ENCODE results near the genes ENPP3, TAAR8 and SLC18B1.

GRCh38 chr6:128975759-128976634 is 93.1 kb downstream of the LAMA2 start:
- PRO-cap, 2 experiments: no peak in any of the 2 experiments

- PRO-cap, 2 experiments: no peak in any of the 2 experiments
These were observed 114.0 kb downstream of the LAMA2 start for GRCh38 chr6:128996780-128997463.

DNA sequence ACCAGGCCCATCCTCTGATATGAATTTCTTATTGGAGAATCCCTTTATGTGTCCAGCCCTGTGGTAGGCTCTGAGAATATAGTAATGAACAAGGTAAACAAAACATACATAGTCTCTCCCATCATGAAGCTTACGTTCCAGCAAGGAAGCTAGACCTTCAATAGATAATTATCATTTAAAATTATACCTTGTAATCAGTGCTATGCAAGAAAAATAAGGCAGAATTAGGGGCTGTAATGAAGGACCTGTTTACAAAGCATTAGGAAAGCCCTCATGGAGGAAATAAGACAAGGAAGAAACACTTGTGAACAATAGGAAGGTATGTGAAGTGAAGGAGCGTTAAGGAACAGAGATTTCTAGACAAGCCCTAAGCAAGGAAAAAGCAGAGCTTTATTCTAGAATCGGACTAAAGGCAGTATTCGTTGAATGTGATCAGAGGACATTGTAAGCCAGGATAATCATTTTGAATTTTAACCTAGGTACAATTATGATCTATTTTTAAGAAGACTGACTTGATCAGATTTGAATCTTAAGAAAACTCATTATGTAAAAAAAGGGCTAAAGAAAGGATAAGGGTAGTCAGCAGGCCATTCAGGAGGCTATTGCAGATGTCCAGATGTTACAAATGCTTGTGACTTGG is 149.3 kb downstream of the LAMA2 start:
- PRO-cap, 2 experiments: no peak in any of the 2 experiments

DNA sequence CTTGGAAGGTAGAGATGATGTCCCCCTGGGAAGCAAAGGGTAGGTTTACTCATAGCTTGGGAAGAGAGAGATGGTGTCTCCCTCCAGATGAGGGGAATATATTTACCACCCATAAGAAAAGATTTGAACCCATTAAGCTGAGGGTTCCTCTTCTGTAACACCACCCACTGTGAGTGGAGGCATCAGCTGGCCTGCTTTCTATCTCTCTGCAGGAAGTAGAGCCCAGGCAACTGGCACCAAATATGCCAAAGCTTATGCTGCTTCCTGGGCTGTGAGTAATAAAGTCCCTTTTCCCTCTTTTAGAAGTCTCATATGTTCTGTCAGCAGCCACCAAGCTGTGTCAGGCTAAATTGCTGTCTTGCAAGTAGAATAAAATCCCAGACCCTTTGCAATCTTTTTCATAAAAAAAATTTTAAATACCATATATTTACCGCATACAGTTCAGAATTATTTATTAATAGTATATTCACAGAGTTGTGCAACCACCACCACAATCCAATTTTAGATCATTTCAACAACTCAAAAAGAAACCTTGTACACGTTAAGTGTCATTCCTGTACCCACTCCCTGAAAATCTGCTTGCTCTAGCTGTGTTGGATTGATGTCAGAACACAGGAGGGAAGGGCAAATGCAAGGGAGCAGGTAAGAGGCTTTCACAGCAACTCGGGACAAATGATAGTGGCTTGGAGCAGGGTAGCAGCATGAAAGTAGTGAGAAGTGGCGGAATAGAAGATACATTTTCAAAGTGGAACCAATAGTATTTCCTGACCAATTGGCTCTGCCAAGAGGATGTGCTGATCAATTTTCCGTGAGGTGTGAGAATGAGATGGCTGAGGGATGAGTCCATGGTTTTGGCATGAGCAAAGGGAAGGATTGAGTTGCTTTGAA is 241.6 kb downstream of the LAMA2 start:
- PRO-cap, 2 experiments: no peak in any of the 2 experiments

- PRO-cap, 2 experiments: no peak in any of the 2 experiments
These were observed 250.9 kb downstream of the LAMA2 start for GRCh38 chr6:129133741-129134341.

DNA sequence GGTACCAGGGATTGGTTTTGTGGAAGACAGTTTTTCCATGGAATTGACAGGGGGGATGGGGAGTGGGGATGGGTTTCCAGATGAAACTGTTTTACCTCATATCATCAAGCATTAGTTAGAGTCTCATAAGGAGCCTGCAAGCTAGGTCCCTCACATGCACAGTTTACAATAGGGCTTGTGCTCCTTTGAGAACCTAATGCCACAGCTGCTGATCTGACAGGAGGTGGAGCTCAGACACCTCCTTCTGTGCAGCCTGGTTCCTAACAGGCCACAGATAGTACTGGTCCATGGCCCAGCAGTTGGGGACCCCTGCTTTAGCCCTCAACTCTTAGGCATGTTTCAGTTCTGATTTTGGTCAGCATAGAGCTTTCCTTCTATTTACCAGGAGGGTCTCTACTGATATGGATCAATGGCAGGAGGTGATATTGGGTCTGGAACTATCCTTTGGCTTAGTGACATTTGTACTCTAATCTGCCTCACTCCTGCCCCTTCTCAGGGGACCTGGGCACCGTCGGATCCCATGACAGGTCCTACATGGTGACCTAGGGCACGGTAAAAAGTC is 251.6 kb downstream of the LAMA2 start:
- PRO-cap, 2 experiments: peak in 1 of 2 experiments; most common minus-strand start position 165 of the sequence (in 1)

- PRO-cap, 2 experiments: no peak in any of the 2 experiments
These were observed 50.1 kb downstream of the ARHGAP18 start for GRCh38 chr6:129659775-129660449.

DNA sequence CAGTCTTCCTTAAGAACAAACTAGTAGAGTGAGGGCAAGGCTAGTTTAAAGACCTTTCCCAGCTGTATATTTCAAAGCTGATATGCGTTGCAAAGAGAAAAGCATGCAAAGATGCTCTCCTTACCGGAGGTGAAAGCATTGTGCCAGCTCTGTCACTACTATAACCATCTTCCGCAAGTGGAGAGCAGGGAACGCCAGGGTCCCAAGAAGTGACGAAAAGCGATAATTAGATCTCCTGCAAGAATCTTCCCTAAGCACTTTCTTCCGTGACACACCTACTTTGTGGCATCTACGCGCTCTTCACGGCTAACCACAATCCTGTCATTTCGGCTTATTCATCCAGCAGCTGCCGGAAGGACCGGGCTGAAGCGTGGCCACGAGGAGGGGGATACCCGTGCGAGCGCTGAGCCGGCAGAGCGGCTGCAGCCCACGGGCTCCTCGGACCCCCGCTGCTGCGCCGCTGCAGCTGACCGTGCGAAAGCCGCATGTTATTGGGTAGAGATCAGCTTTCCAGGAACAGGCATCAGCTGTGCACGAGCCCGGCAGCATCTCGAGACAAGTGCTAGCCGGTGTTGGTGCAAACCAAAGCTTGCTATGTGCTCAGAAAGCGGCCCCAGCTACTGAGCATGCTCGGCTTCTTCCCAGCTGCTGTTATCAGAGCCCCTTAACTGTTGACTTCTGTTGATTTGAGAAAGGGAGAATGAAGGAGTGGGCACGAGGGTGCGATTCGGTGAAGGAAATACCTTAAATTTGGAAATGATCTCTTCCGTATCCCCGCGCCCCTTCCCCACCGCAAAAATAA is 57.2 kb upstream of the ARHGAP18 start:
- PRO-cap, 2 experiments: peak in 1 of 2 experiments; most common plus-strand start position 684 of the sequence (in 1); most common minus-strand start position 462 of the sequence (in 1)

GRCh38 chr6:130215186-130216042 is 7.3 kb downstream of the SAMD3 start:
- PRO-cap, 2 experiments: no peak in any of the 2 experiments

DNA sequence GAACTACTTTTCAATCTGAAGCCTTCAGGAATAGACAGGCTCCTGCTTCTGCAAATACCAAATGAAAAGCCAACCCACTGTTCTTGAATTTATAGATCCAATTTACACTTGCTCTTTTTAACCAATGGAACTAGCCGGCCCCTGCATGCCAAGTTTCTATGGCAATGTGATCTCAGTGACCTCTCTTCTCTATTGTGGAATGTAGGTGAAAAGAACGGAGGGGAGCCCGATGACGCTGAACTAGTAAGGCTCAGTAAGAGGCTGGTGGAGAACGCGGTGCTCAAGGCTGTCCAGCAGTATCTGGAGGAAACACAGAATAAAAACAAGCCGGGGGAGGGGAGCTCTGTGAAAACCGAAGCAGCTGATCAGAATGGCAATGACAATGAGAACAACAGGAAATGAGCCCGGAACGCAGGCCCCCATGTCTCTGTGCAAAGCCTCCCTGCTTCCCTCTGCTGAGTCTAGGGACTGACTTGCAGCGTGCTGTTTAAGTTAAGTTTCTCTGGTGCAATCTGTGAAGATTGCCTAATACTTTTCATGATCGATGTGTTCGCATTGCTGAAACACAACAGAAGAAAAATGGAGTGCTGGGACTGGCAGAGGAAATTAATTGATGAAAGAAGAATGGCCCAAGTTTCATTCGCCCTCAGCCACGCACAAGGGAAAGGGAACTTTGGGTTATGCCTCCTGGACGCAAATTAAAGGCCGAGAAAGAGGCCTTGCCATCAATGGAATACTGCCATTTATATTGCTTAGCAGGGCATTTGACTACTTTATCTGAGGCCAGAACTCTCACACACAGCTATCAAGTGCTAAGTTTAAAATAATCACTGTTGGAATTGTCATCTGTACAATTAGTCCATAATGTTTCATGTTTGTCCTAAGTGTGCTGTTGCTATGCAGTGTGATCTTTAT is 146.3 kb downstream of the AKAP7 start:
- PRO-cap, 2 experiments: no peak in any of the 2 experiments

DNA sequence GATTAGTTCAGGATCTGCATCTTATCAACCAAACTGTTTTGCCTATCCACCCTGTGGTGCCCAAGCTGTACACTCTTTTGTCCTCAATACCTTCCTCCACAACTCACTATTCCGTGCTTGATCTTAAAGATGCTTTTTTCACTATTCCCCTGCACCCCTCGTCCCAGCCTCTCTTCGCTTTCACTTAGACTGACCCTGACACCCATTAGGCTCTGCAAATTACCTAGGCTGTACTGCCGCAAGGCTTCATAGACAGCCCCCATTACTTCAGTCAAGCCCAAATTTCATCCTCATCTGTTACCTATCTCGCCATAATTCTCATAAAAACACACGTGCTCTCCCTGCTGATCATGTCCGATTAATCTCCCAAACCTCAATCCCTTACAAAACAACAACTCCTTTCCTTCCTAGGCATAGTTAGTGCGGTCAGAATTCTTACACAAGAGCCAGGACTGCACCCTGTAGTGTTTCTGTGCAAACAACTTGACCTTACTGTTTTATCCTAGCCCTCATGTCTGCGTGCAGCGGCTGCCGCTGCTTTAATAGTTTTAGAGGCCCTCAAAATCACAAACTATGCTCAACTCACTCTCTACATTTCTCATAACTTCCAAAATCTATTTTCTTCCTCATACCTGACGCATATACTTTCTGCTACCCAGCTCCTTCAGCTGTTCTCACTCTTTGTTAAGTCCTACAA is 191.4 kb downstream of the AKAP7 start:
- PRO-cap, 2 experiments: no peak in any of the 2 experiments

DNA sequence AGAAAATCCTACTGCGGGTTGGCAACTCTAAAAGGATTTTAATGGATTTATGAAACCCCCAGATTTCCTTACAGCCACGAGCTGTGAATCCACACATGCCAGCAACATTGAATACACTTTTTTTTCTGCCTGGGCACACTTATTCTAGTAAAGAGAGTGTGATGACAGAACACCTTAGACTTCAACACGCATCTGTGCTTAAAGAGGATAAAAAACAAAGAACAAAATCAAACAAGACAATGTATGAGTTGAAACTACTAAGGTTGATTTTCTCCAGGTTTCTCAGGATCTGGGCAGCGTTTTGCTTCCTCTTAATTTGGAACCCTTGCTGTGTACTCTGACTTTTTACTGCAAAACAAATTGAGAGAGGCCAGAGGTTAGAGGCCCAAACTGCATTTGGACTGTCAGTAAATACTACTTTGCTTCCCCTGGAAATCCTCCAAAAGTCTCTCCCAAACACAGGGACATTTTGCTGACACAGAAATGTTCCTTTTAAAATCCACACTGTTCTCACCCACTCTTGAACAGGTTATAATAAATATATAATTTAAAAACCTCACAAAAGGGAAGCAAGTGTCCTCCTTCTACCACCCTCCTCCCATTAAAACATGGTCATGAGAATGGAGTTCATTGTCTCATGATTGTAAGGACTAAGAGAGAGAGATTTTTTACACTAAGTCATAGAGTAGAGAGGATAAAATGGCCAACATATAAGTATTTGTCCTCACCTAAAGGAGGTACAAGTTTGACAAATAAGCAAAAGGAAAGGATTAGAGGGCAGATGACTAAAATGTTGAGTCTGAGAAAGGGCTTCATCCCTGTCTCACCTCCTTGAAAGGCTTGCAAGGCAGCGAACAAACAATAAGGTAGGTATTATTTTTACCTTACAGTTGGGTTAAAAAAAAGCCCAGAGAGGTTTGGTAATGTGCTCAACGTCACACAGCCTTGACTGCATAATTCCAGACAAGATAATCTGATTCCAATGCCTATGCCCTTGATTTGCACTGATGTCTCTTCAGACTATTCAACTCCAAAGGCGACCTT is 1.2 kb downstream of the ARG1 start:
- PRO-cap, 2 experiments: no peak in any of the 2 experiments

DNA sequence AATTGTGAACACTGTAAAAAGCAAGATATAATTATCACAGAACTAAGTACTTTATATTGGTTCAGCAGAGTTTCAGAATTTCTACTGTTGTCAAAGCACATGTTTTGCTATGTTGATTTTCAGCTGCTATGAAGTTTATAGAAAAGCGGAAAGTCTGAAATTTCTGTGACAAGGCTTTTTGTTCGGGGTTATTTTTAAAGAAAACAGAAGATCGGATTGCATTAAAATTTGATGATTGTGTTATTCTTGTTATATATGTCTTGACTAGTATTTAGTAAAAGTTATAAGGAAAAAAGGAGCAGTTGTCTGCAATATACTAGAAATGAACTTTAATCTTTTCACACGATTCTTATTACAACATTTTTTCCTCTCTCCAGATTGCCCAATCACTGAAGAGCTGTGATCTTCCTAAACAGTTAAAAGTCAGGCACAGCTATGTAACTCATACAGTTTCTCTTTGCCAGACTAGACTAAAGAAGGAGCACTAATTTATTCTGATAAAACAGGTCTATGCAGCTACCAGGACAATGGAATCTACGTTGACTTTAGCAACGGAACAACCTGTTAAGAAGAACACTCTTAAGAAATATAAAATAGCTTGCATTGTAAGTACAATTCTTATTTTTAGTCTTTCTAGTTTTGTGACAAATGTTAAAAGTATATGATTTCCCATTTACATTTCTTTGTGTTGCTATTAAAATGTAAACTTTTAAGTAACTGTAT is at the start of gene ENPP3:
Gene ENPP3, plus strand, starts transcription at position 445 of the 723 bp plus-strand sequence.
- PRO-cap, 2 experiments: no peak in any of the 2 experiments

- PRO-cap, 2 experiments: no peak in any of the 2 experiments
These were observed 38.5 kb downstream of the ENPP1 start for GRCh38 chr6:131846227-131846838.

GRCh38 chr6:131950751-131951019 is 487 bp downstream of the CCN2 start:
- PRO-cap, 2 experiments: peak in 1 of 2 experiments; most common plus-strand start chr6:131950974 (in 1); most common minus-strand start chr6:131950979 (in 1)

DNA sequence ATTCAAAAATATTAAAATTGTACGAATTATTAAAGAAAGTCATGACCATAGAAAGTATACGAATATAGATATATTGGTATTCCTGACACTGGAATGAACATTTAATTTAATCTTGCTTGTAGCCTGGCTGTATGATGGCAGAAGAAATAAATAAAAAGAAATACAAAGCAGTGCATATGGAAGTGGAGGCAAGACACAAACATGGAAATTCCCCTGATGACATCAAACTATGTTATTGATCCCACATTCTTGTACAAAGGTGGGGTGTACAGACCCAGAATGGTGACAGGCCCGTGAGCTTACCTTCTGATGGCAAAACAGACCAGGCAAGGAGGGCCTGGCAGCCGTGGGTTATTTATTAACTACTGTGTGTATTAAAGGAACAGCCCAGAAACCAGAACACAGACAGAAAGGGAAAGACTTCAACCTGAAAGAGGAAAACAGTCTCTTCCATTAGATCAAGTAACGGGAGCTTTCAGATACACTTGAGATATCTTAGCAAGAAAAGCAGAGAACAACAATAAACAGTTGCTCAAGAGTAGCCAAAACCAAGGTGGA is 67.7 kb downstream of the MOXD1 start:
- PRO-cap, 2 experiments: no peak in any of the 2 experiments

- PRO-cap, 2 experiments: no peak in any of the 2 experiments
These were observed at the start of gene TAAR8 for GRCh38 chr6:132552294-132552843. Gene TAAR8, plus strand, starts transcription at chr6:132552672.

GRCh38 chr6:132748934-132749598 is 8.6 kb downstream of the VNN2 start:
- PRO-cap, 2 experiments: no peak in any of the 2 experiments

DNA sequence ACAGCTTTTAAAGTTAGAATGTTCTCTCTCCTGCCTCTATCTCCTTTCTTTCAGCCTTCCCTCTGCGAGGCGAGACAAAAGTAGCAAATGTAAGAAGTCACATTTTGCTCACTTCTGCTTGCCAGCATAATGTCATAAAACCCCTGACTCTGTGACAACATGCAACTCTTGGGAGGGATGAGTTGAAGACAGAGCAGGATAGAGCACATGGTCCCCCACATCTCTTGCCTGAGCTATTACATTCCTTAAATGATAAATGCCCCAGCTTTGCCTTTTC is 5.1 kb downstream of the SLC18B1 start:
- PRO-cap, 2 experiments: no peak in any of the 2 experiments

DNA sequence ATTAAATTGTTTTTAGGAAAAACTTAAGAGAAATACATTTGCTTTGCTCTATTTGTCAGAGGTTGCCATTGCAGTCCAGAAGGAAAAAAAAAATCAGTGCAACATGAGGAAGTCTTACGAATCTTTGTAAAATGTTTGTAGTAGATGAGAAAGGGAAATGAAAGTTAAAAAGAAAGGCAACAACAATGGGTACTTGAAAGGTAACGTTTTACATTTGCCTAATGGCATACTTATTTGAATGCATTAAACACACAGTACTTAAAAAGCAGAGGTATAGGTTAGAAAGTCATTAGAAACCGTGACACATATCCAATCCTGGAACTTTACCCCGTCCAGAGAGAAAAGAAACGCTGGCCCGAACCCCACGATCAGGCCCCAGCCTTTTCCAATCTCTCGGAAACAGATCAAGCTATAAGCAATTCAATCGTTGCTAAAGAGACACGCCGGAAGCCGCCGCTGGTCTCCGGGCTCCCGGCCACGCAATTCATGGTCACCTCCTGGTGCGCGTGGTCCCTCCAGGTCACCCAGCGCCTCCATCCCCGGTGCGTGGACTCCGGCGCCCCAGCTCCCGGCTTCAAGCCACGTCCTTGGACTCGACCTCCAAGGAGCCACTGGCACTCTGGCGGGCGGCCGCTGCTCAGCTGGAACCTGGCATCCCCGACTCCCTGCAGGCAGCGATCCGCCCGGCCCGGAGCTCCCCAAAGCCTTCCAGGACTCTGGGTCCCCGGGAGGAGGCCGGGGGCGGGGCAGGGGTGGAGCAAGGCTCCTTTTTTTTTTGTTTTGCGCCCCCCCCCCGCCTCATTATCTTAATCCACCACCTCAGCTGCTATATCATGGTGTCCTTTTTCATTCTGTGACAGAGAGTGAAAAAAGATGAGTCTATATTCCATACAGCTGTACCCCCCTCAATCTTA is at the start of gene SLC18B1:
Gene SLC18B1, minus strand, starts transcription at position 718 of the 914 bp plus-strand sequence.
- PRO-cap, 2 experiments: peak in 1 of 2 experiments; most common plus-strand start position 423 of the sequence (in 1); most common minus-strand start position 386 of the sequence (in 1)